AG08470 (cell line): ENCODE measurements around a stretch of chr10.

DNA sequence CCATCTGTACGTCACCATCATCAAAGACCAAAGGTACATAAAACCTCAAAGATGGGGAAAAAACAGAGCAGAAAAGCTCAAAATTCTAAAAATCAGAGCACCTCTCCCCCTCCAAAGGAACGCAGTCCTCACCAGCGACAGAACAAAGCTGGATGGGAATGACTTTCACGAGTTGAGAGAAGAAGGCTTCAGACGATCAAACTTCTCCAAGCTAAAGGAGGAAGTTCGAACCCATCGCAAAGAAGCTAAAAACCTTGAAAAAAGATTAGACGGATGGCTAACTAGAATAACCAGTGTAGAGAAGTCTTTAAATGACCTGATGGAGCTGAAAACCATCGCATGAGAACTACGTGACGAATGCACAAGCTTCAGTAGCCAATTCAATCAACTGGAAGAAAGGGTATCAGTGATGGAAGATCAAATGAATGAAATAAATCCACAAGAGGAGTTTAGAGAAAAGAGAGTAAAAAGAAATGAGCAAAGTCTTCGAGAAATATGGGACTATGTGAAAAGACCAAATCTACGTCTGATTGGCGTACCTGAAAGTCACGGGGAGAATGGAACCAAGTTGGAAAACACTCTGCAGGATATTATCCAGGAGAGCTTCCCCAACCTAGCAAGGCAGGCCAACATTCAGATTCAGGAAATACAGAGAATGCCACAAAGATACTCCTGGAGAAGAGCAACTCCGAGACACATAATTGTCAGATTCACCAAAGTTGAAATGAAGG is 16.0 kb downstream of the ZMYND11 start:
- RRBS, result no CpG with 5 or more reads among the region's 16 CpGs

GRCh38 chr10:182409-183086 is 47.3 kb downstream of the ZMYND11 start:
- RRBS, result no CpG with 5 or more reads among the region's 6 CpGs

DNA sequence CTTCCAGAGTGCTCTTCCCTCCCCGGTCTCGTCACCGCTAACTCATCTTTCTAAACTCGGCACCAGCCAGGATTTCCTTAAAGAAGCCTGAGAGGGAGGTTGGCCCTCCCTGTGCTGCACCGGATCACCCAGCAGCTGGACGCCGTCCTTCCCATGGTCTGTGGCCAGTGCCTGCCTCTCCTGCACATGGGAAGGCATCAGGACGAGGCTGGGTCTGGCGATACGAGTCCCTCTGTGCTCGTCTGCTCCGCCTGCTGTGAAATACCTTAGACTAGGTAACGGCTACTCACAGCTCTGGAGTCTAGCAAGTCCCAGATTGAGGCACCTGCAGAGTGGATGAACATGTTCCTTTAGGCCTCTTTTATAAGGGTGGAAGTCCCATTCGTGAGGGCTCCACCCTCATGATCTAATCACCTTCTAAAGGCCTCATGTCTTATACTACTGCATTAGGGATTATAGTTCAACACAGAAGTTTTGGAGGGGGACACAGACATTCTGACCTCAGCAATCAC is 179.2 kb downstream of the ZMYND11 start:
- RRBS, result no CpG with 5 or more reads among the region's 14 CpGs

GRCh38 chr10:323714-324344 is 188.6 kb downstream of the ZMYND11 start:
- RRBS, result no CpG with 5 or more reads among the region's 15 CpGs

DNA sequence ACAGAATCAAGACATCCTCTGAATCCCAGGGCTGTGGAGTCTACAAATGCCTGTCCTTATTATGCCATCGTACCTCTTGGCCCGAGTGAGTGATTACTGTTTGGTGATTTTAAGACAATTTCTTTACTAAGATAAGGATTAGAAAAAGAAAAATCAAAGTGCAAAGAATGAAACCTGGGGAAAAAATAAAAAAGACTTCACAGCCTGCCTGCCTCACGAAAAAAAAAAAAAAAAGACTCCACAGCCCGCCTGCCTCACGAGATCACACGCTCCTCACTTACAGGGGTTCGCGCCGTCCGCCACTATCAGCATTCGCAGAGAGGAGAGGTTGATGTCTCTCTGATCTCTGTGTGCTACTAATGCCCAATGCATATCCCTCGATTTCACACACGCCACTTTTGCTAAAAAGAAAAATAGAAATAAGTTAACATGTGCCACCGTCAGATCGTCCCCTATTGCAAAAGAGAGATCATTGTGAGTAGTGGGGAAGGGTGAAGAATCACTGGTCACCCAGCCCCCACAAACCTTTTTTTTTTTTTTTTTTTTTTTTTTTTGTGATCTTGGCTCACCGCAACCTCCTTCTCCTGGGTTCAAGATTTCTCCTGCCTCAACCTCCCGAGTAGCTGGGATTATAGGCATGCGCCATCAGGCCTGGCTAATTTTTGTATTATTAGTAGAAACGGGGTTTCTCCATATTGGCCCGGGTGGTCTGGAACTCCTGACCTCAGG is 248.7 kb downstream of the ZMYND11 start:
- RRBS, result no CpG with 5 or more reads among the region's 20 CpGs

- RRBS, result no CpG with 5 or more reads among the region's 15 CpGs
Measured at GRCh38 chr10:575982-576546, 113.4 kb downstream of the DIP2C start.

- RRBS, result no CpG with 5 or more reads among the region's 22 CpGs
Measured at GRCh38 chr10:593798-594512, 95.5 kb downstream of the DIP2C start.

DNA sequence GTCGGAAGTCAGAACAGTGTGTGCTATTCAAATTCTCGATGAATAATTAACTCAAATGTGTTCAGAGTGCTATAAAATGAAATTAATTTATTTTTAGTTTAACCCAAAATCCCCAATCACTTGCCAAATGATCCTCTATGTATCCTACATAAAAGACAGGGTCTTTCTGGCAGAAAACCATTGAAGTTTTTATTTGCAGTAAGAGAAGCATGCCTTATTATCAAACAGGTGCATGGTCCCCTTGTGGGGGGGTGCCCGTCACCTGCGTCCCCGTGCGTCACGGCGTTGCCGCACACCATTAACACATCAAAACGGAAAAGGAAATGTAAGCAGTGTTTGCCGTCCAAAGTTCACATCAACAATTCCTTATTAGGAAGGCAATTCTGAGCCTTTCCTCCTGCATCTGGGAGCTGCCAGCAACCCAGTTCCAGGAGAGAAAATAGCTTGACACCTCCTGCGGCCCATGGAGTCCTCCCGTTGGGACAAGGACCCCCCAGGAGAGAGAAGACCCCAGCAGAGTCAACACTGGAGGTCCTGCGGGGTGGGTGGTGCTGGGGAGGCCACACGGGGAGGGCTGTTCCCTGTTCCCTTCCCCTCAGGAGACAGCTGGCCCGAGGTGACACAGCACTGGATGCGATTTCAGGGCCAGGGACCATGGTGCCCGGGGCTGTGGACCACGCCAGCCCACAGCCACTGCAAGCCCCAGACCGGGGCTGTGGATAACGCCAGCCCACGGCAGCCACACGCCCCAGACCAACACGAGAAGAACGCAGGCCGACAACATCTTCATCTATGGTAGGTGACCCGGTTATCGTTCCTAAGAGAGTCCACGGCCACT is 39.6 kb downstream of the DIP2C start:
- RRBS, result 91% methylated on average over 7 of the region's 29 CpGs

DNA sequence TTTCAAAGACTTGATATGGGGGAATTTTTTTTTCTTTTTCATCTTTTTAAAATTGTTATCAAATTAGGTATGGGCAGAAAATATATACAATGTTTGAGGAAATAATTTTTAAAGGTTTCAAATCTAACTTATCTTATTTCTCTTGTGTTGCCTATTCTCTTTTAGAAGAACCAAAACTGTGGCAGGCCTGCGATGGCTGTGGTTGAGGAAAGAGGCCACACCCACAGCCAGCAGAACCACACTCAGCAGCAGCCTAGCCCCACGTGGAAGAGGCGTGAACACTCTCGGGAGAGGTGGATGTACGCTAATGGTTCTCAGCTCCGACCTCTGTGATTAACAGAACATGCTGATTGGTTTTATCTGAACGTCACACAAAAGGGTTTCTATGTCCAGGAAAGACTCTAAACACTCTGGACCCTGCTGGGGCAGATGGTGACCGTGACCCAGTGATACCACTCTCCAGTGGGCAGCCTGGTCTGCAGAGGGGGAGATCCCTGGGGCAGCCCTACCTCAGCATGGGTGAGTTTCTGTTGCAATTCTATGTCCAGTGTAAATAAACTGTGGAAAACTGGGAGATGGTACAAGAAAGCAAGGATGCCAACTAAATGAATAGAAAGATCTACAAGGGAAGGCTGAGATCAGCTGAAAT is 26.7 kb downstream of the DIP2C start:
- RRBS, result no CpG with 5 or more reads among the region's 8 CpGs

DNA sequence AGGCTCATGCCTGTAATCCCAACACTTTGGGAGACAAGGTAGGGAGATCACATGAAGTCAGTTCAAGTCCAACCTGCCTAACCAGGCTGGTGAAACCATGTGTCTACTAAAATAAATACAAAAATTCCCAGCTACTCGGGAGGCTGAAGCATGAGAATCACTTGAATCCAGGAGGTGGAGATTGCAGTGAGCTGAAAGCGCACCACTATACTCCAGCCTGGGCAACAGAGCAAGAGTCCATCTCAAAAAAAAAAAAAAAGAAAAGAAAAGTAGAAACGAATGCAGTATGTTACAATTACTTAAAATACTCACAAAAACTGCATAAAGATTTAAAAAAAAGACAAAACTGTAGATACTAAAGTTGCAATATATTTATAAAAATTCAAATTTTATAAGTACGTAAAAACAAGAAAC is 36.1 kb downstream of the LARP4B start:
- RRBS, result no CpG with 5 or more reads among the region's 4 CpGs

- RRBS, result no CpG with 5 or more reads among the region's 8 CpGs
Measured at GRCh38 chr10:971655-971936, 16.6 kb upstream of the GTPBP4 start.

- RRBS, result no CpG with 5 or more reads among the region's 14 CpGs
Measured at GRCh38 chr10:1012053-1012802, 13.4 kb downstream of the IDI2 start.

GRCh38 chr10:1033599-1034008 is 7.9 kb upstream of the IDI2 start:
- RRBS, result no CpG with 5 or more reads among the region's 1 CpG

DNA sequence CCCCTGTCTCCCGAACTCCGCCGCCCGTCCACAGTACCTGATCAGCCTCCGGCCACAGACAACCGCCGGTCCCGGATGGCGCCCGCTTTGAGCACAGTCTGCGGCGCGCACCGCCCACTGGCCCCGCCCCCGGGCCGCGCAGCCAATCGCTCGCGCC is 214 bp downstream of the IDI1 start:
- RRBS, result 1% methylated on average over 14 of the region's 21 CpGs

DNA sequence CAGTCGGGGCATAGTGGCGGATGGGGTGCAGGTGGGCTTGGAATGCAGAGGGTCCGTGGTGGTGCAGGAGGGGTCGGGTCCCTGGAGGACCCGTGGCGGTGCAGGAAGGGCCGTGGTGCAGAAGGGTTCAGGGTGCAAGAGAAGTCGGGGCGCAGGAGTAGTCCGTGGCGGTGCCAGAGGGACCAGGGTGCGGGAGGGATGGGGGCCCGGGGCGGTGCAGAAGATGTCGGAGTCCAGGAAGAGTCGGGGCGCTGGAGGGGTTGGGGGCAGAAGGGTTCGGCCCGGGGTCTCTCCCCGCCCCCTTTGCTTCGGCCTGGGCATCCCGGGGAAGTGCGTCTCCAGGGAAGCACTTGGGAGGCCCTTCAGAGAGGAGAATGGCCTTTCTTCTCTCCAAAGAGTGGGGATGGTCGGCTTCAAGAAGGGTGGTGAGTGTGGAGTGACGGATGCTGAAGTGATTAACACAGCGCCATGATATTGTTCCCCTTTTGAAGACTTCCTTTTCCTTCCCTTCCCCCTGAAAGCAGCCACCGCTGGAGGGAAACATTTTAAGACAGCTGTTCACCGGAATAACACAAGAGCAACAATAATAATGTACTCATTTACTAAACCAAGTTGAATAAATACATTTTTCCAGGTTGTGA is 1.0 kb downstream of the WDR37 start:
- RRBS, result 3% methylated on average over 9 of the region's 28 CpGs

DNA sequence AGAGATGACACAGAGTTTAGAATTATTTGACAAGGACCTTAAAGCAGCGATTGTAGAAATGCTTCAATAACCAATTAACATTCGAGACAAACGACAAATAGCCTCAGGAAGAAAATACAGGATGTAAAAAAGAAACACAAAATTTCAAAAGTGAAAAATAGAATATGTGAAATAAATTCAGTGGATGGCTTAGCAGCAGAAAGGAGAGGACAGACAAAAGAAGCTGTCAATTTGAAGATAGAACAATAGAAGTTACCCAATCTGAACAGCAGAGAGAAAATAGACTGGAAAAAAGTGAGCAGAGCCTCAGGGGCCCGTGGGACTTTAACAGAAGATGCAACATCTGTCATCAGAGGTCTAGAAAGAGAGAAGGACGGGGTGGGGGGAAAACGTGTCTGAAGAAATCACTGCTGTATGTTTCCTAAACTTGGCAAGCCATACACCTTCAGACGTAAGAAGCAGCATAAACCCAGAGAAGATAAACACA is 7.8 kb downstream of the WDR37 start:
- RRBS, result no CpG with 5 or more reads among the region's 7 CpGs

DNA sequence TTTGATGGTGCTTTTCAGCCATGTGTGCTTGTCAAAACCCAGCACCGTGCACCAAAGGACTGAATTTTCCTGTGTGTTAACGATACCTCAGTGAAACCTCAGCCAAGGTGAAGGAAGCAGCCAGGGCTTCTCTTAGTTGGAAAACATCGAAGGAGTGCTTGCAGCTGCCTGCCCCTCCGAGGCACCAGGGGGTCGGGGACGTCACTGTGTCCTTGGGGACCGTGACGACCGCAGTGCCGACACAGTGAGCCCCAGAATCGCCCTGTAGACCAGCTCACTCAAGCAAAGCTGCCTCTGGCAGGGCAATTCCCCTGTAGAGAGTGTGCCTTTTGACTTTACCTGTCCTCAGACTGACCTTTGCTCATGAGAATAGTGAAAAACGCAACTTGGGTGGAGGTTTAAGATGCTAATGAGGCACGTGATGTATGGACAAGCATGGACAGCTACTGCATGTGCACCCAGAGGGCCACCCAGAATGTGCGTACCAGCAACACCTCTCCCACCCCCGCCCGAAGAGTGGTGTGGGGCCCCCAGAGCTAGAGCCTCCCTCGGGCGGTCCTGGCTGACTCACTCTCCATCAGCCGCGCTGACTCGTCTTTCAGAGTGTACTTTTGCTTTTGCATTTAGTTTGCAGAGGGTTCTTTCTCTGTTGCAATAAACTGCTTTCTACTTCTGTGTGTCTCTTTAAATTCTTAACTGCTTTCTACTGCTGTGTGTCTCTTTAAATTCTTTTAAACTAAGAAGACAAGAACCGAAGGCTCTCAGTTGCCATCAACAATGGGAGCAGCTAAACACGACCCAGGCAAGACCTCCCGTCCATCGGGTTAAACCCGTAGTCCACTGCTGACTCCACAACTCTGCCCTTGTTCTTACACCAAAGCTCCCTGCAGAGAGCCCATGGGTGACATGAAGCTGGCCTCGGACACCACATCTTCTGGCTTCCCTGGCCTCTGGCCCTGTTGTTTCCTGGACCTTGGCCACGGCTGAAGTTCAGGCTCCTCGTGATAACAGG is 271.7 kb downstream of the ADARB2 start:
- RRBS, result no CpG with 5 or more reads among the region's 29 CpGs

GRCh38 chr10:2501085-2501686 is 566.2 kb upstream of the PFKP start:
- RRBS, result no CpG with 5 or more reads among the region's 45 CpGs

- RRBS, result no CpG with 5 or more reads among the region's 3 CpGs
Measured at GRCh38 chr10:2625767-2626141, 441.6 kb upstream of the PFKP start.

- RRBS, result no CpG with 5 or more reads among the region's 7 CpGs
Measured at GRCh38 chr10:3002653-3003101, 64.7 kb upstream of the PFKP start.